Mesangial cell (primary cell): ENCODE measurements around a stretch of chr9.

- RAMPAGE, long total RNA: no peak
Measured at GRCh38 chr9:127123329-127124016, 1.0 kb upstream of the ANGPTL2 start.

- RAMPAGE, long total RNA: no peak
Measured at GRCh38 chr9:127141131-127141717, 18.8 kb upstream of the ANGPTL2 start.

- RAMPAGE, long total RNA: no peak
Measured at GRCh38 chr9:127154629-127155183, 32.3 kb upstream of the ANGPTL2 start.

- RAMPAGE, long total RNA: no peak
Measured at GRCh38 chr9:127209157-127209771, 55.3 kb upstream of the GARNL3 start.

DNA sequence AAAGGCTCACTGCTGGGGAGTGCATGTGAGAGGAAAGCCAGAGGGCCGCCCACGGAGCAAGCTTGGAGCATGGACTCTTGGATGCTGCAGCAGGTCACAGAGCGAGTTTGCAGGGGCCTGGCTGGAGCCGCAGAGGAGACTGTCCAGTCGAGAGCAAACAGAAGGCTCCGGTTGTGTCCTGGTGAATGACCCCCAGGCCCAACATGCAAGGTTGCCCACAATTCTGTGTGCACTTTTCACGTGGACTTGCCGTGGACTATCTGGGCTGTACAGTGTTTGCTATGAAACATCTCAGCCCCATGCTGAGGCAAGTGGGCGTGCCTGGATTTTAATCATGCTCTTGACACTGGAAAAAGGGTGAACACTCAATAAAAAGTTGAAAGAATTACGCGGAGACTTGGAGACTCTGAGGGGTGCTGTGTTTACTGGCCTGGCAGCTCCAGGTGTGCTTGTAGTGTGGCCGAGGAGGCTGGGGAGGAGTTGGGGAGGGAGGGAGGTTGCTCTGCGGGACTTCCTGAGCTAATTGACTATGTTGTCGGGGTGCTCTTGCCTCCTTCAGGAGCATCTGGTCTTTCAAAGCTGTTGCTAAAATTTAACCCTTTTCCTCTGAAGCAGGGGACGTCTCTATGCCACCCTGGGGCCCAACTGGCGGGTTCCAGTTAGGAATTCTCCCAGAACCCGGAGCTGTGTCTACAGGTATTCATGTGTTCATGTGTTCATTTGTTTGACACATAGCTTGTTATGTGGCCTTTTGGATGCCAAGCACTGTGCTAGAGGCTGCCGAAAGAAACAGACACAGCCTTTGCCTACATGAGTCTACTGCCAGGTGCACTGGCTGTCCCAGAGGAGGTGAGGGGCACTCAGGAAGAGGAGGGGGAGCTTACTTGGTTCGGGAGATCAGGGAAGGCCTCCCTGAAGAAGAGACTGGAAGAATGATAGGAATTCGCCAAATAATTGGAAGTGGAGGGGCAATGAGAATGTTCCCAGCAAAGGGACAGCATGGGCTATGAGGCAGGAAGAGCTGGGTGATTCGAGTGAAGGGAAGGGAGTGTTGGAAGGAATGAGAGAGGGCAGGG, 54.2 kb upstream of the GARNL3 start:
- RAMPAGE, long total RNA: no peak

- RAMPAGE, long total RNA: no peak
Measured at GRCh38 chr9:127224093-127224751, 40.4 kb upstream of the GARNL3 start.

DNA sequence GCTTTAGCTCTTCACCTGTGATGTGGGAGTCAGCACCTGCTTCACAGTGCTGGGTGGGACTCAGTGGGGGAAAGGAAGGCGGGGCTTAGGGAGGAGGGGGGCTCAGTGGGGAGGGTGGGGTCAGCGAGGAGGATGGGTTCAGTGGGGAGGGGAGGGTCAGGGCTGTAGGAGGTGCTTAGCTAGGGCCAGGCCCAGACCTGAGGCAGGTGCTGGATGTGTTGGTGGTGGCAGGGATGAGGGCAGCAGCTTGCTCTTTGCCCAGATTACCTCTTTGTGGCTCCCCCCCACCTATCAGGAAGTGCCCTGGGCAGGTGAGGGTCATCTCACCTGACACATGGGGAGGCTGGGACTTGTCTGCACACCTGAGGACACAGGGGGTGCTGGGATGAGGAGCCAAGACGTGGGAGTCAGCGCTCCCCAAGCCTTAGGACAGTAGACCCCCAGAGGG, 6.2 kb downstream of the SLC2A8 start:
- RAMPAGE, long total RNA: no peak

GRCh38 chr9:127521336-127521729, 47.5 kb downstream of the NIBAN2 start:
- RAMPAGE, long total RNA: no peak

- RAMPAGE, long total RNA: no peak
Measured at GRCh38 chr9:127549743-127550464, 19.0 kb downstream of the NIBAN2 start.

- RAMPAGE, long total RNA: no peak
Measured at GRCh38 chr9:127556007-127556612, 12.8 kb downstream of the NIBAN2 start.

GRCh38 chr9:127561519-127562435, 7.1 kb downstream of the NIBAN2 start:
- RAMPAGE, long total RNA: no peak

DNA sequence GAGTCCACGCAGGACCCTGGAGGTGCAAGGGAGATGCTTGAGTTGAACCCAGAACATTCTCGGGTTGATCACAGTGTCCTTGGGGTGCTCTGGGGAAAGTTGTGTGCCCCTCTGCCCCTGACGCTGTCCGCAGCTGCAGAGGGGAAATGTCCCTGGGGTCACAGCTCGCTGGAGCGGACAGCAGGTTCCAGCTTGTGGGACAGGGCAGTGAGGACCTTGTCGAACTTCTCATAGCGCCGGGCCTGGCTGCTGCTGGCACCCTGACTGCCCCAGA, 3.4 kb upstream of the TOR2A start:
- RAMPAGE, long total RNA: no peak

DNA sequence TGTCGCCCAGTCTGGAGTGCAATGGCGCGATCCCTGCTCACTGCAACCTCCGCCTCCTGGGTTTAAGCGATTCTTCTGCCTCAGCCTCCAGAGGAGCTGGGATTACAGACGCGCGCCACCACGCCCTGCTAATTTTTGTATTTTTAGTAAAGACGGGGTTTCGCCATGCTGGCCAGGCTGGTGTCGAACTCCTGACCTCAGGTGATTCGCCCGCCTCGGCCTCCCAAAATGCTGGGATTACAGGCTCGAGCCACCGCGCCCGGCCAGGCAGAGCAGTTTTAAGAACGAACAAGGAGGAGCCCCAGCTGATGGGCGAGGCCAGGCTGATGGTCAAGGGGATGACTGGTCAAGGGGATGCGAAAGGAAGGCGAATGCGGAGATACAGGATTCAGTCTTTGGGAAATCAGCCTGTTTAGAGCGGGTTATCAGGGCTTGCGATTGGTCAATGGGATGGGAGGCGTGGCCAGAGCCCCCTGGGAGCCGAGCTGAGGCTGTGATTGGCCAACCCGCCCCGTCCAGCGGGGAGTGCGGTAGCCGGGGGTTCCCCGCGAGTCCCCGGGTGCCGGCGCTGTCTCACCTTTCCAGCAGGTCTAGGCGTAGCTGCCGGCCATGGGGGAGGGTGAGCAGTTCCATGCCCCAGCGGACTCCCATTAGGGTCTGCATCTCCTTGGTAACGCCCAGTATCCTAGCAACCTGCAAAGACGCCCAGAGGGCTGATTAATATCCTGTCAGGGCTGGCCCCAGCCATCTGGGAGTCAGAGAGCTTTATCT, 7.4 kb upstream of the TOR2A start:
- RAMPAGE, long total RNA: no peak

- RAMPAGE, long total RNA: no peak
Measured at GRCh38 chr9:127765625-127766213, 12.7 kb downstream of the SH2D3C start.

- RAMPAGE, long total RNA: no peak
Measured at GRCh38 chr9:127768640-127769128, 9.8 kb downstream of the SH2D3C start.

DNA sequence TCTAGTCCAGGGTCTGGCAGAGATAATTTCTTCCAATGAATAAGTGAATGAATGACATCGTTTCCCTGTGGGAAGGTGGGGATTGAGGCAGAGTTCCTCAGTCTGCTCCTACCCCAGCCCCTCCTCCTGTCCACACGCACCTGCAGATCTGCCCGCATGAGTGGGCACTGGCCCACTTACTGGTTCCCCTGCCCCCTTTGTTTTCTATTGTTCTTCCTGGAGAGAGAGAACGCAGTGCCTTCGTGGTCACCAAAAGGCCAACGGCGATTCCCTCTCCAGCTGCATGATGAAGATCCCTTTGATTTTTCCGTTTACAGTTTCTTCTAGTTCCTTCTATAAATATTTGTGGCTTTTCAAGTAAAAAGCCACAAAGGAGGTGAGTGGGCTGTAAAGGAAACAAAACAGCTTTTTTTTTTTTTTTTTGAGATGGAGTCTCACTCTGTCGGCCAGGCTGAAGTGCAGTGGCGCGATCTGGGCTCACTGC, 5.8 kb upstream of the FPGS start:
- RAMPAGE, long total RNA: no peak

DNA sequence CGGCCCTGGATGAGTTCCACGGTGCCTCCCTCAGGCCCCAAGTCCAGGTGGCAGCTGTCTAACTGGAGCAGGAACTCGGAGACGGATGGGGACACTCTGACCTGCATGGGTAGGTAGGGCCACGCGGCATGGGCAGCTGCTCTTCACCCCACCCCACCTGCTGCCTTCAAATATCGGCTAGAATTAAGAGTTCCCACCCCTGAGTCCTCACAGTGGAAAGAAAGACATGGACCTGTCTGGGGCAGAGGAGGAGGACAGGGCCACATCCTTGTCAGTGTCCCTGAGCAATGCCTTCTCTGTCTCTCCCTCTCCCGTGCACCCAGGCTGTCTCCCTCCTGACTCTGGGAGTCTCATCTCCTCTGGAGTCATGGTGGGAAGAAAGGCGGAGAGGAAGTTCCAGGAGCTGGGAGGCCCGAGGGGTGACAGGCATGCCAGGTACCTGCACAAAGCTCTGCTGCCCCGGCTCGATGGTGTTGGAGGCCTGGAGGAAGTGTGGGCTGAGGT, 15.6 kb downstream of the FPGS start:
- RAMPAGE, long total RNA: no peak

GRCh38 chr9:127835555-127836673, 18.5 kb downstream of the ENG start:
- RAMPAGE, long total RNA: no peak

- RAMPAGE, long total RNA: no peak
Measured at GRCh38 chr9:127838387-127839249, 15.8 kb downstream of the ENG start.

DNA sequence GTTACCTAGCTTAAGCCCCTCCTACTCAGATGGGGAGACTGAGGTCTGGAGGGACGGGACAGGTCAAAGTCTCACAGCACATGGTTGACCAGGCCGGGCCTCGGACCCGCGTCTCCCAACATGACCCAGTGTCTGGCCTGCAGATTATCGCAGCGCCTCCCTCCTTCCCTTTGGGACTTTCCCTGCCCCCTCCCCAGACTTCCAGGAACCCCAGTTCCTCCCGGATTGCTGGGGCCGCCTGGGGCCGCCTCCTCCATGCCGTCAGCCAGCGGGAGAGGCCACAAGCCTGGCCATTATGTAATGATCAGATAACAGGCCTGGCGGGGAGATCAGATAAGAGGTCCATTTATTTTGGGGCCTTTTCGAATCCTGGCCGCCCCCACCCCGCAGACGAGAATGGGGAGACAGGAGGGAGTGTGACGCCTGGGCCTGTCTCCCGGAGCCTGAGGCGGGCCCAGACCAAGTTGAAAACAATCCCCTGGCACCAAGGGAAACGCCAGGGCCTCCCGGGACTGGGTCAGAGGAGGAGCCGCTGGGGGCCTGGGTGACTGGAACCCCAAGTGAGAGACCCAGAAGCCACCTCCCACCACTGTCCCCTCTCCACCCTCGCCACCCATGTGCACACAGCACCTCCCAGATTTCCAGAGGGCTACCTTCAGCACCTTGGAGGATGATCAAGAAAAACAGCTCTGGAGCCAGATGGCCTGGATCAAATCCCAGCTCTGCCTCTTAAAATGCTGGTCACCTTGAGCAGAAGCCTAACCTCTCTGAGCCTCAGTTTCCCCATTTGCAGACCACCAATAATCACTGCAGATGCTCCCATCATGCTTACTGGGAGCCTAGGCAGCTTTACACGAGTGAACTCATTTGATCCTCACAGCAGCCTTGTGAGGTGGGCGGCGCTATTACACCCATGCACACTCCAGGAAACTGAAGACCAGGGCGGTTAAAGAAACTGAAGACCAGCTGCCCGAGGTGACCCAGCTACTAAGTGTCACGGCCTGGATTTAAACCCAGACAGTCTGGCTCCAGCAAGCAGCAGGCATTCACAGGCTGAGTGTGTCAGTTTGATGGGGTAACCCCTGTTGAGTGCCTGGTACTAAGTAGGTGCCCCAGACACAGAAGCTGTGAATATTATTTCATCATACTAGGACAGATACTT, 7.8 kb downstream of the ENG start:
- RAMPAGE, long total RNA: no peak